Cardiac fibroblast (primary cell): ENCODE data around the genes MGLL, GATA2 and GP9.

GRCh38 chr3:127822094-127823294 is at the start of gene MGLL:
Gene MGLL (minus strand): TSS chr3:127822515.
- RRBS: 1% methylated on average over 36 of the region's 101 CpGs

- RRBS: no CpG with 5 or more reads among the region's 8 CpGs
These were observed 39.5 kb downstream of the KBTBD12 start for GRCh38 chr3:127954361-127955186.

DNA sequence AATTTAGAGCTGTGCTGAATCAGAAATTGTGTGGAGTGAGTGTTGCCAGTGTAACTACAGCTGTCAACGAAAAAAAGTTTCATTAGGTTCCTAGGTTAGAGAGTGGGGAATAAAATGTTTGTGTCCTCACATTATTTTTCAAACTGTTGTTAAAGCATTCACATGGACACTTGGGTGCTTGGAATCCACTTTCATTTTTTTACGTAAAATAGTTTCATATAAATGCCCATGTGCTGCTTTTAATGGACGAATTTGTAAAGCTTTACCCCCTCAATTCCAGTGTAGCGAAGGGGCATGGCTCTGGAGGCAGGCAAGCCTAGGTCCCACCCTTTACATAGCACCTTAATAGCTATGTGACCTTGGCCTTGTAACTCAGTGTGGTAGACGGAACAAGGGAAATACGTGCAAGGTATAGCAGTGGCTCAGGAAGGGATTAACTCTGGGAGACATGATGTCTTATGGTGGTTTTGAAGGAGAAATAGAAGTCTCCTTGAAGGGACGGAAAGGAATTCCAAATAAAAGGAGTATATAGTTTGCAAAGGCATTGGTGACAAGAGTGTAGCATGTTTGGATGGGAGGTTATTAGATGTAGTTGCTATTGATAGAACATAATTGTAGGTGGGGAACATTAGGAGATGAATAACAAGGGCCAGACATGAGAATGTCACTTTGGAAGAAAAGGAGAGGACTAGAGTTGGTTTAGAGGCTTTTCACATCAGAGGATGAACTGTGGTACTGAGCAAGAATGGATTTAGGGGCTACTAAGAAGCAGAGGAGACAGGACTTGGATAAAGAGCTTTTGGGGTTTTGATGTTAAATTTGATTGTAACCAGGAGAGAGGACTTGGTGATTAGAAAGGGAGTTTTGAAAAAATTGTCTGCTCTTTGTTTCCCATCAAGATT is 1.5 kb downstream of the SEC61A1 start:
- RRBS: no CpG with 5 or more reads among the region's 7 CpGs

GRCh38 chr3:128081703-128082493 is 29.7 kb downstream of the SEC61A1 start:
- RRBS: no CpG with 5 or more reads among the region's 12 CpGs

DNA sequence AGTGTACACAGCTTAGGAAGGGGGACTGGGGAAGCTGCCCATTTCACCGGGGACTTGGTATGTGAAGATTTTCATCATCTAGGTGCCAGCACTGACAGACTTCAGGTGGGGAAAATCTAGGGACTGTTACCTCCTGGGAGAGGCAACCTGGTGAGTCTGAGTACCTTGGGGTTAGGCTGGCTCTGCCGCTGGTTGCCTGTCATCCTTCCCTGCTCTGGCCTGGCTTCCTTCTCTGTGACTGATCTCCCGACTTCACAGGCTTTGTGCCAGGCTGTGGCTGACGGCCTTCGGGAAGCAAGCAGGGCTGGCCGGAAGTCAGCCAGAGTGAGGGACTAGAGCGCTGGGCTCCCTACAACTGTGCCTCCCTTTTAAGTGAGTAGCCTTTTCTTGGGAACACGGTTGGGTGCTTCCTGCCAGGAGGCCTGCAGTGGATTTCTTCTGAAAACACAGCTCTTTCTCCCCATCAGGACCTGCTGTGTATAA is 129.4 kb downstream of the EEFSEC start:
- RRBS: no CpG with 5 or more reads among the region's 8 CpGs

DNA sequence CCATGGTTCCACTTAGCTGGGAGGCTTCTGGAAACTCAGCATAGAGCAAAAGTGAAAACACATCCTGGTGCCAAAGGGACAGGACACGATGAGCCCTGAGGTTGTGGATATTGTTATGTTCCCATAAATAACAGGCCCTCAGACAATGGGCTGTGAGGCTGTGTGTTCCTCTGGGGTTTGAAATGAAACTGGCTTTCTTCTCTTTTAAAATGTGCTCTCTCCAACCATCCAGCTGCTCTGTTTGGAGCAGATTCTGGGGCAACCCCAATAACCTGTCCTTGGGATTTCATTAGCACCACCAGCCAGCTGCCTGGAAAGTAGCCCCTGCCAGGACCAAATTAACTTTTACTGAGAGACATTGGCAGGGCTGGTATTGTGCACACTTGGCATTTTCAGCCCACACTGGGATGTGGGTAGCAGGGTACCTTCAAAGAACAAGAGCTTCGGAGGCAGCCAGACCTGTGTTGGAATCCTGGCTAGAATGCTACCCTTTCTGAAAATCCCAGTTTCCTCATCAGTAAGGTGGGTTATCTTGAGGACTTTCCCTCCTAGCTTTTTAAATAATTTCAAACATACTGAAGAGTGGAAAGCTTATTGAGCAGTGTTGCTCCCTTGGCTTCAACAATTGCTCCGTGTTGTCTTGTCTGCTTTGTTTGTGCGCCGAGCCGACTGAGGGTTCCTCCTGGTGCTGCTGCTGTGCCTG is 97.4 kb downstream of the DNAJB8 start:
- RRBS: no CpG with 5 or more reads among the region's 6 CpGs

GRCh38 chr3:128424481-128425214 is 42.0 kb downstream of the DNAJB8 start:
- RRBS: no CpG with 5 or more reads among the region's 17 CpGs

DNA sequence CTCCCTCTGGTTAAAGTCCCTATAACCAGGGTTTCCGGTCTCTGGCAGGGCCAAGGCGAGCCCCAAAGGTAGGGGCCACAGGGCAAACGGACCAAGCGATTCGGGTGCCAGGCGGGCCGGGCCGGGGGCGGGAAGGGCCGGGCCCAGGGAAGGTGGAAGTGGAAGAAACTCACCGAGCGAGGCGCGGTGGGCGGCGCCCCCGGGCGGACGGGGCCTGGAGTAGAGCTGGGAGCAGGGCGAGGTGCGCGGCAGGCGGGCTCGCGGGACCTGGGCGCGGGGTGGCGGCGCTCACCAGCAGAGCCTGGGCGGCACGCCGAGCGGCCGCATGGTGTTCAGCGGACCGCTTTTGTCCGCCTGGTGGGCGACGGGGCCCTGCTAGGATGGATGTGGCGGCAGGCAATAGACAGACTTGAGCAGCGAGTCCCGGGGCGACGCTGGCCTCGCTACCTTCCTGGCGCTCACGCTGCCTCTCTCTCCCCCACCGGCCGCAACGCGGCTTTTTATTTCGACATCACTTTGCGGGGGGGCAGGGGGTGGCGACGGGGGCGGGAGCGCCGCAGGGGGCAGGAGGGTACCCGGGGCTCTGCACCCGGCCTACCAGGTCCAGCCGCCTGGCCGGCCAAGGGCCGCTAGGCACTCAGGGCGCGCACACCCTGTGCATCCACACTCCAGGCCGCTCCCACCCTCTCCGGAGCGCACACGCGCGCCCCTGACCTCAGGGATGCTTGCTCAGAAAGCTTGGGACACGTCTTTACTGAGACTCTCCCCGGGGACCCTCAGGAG is at the start of gene GATA2:
GATA2 (minus strand) TSS at position 476 of the 783 bp plus-strand sequence.
- RRBS: 18% methylated on average over 34 of the region's 73 CpGs

DNA sequence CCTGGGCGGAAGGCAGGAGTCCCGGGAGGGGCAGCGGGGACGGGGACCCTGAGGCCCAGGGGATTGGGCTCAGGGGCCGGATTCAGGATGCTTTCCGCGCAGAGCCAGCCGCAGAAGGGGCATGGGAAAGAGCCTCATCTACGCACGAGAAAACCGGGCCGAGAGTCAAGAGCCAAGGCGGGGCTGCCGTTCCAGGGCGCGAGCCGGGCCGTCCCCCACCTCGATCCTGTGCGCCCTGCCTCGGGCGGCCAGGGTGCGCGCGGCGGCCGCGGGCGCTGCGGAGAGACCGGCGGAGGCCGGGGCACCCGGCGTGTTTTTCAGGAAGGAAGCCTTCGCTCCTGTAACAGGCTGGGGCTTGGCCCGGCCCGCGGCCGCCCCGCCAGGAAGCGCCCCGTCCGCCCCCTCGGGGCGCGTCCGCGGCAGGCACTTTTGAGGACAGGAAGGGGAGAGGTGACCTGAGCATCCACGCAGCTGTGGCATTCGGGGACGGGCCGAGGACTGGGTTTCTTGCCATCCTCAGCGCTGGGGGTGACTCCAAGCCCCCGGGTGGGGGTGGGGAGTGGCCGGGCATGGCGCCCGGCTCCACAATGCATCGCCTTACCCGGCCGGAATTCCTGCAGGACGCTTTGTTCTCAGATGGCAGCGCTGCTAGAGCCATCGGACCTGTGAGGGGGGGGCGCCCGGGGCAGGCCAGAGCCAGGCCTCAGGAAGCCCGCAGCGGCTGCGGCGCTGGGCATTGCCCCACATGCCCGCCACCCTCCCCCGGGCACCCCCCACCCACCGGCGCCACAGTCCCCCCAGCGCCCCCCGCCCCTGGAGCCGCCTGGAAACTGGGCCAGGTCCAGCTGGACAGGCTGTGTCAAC is 62.4 kb upstream of the GATA2 start:
- RRBS: 14% methylated on average over 41 of the region's 77 CpGs

GRCh38 chr3:128573465-128573811 is 77.2 kb downstream of the RPN1 start:
- RRBS: no CpG with 5 or more reads among the region's 10 CpGs

- RRBS: no CpG with 5 or more reads among the region's 8 CpGs
These were observed 36.9 kb downstream of the RPN1 start for GRCh38 chr3:128613685-128614170.

GRCh38 chr3:128766061-128766631 is 40.2 kb downstream of the RAB7A start:
- RRBS: no CpG with 5 or more reads among the region's 4 CpGs

DNA sequence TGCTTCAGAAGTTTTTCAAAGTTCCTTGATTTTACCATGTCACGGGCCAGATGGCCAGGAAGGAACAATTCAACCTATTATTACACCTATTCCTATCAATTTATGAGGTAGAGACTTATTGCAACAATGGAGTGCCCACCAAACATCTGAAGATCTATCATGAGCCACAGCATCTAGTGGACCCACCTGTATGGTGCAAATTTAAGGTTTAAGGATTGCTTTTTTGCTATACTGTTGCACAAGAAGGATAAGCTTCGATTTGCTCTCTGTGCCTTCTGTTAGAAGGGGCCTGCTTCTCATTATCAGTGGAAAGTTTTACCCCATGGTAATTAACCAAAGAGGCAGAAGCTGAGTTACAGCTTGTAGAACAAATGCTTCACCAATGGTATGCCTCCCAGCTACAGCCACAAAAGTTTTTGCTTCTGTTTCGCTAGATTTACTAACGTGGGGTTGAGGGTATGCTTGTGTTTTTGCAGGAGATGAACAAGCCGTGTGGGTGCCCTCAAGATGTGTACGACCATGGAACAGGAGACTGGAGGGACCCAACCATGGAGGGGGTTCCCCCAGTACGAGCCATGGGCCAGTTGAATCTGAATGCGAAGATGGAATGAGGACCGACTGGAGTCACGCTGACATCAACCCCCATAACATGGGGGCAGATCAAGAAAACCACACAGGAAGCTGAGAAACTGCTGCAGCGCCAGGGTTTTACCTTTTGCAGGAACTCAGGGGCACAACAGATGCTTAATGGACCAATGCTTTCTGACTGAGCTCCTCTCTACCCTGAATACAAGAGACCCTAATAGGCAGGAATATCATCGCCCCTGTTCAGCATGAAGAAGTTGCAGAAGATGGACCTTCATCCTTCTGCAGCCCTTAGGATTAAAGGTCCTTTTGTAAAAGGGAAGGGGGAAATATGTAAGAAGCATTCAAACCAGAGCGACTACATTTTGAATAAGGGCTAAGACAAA is 43.5 kb downstream of the ACAD9 start:
- RRBS: no CpG with 5 or more reads among the region's 13 CpGs

- RRBS: no CpG with 5 or more reads among the region's 15 CpGs
These were observed 2.6 kb downstream of the CFAP92 start for GRCh38 chr3:128991225-128991737.

DNA sequence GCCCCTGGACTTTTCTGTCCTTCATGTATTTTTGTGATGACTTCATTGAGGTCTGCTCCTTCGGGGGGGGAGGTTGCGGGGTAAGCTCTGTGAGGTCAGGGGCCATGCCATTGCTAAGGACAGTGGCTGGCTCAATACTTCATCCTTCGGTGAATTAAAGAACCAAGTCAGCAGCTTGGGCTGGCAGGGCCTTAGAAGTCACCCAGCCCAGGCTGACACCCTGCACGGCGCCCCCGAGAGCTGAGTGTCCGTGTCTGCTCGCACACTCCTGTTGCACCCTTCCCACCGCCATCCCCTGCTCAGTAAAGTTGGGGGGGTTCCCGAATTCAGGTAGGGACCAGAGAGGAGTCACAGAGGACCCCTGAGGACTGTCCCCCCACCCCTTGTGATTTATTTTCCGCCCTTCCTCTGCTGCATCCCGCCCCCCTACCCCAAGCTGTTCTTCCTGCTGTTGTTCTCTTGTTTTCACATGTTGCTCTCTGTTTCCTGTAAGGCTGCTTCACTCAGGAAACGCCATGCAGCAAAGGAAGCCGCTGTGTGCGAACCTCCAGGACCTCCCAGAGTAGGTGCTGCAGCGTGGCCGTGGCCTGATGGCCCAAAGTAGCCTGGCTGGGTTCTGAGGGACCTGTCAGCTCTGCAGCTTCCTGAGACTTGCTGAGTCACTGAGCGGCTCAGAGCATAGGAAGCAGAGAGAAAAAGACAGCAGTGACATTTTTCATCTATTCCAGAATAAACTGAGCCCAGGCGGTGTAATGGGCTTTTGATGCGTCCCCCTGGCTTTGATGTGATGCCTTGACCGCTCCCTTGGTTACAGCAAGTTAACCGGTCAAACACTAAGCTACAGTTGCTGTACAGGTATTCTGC is 14.5 kb downstream of the EFCC1 start:
- RRBS: no CpG with 5 or more reads among the region's 22 CpGs

DNA sequence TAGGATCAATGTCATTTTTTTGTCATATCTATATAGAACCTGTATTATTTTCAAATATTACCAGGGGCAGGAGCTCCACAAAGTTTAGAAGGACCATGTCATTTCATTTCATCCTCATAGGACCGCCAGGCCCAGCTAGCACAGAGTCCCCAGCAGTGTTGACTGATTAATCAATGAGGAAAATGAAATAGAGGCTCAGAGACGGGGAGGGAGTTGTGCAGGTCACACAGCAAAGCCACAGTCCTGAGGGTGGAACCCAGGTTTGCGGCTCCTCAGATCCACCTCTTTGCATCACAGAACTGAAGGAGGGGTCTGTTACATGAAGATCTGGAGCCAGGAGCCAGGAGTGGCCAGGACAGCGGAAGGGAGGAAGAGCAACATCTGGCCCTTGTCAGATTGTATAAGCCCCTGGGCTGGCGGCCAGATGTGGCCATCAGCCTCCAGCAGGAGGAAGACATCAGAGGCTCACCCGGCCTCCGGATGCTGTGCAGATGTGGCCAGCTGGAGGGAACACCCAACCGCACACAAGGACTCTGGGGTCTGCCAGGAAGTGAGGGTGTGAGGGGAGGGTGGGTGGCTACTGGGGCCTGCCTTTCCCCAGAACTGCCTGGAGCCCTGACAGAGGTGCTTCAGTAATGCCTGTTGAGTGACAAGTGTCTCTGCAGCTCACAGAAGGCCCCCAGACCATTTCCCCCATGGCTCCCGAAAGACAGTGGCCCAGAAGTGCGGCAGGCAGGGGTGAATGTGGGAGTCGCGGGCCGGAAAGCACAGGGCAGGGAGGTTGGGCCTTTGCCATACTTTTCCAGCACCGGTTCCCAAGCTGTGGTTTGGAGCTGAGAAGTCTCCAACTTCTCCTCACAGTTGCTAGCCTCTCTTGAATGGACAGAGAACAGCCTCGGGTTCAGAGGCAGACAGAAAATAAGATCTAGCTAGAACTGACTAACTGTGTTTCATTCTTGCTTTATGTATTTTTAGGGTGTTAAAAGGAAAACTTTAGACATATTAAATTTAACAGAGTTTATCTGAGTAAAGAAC is 21.3 kb downstream of the EFCC1 start:
- RRBS: 0% methylated on average over 1 of the region's 15 CpGs

DNA sequence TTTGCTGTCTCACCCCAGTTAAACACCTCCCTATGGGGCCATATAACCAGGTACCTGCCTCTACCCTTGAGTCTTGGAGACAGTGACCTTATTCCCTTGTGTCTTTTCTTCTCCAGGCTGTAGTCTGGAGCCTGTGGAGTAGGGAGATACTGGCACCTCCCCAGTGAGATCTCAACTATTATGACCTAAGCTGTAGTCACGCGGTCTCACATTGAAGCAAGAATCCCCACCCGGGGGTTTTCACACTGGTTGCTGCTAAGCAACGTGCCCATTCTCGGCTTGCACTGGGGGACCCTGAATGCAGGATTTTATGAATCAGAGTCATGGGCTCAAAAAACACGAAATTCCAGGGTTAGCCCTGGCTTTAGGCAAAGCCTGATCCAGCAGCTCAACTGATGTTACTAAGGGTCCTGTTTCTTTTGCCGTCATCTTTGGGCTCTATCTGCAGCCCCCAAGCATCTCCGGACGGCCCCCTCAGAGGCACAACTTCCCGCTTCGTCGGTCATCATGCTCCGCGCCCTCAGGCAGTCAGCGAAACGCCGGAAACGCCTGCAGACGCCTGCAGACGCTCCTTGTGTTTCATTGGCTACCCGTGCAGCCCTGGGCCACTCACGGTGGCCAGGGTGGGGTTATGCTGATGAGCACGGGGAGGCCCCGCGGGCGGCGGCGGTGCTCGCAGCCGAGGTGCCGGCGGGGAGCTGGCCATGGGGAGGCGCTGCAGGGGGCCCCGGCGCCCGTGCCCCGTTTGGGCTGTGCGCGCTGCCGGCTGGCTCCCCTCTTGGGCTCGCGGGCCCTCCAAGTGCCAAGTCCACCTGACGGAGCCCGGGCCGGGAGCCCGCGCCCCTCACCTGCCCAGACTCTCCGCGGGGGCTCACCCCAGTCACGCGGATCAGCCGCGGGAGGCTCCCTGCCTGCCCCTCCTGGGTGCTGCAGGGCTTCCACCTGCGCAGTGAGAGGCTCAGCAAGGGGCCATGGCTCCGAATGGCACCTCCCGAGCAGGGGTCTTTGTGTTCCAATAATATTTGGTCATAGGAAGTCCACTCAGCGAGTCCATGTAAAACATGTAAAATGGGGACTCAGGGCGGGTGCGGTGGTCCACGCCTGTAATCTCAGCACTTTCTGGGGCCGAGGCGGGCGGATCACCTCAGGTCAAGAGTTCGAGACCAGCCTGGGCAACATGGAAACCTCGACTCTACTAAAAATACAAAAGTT is 25.9 kb downstream of the EFCC1 start:
- RRBS: 3% methylated on average over 23 of the region's 65 CpGs

DNA sequence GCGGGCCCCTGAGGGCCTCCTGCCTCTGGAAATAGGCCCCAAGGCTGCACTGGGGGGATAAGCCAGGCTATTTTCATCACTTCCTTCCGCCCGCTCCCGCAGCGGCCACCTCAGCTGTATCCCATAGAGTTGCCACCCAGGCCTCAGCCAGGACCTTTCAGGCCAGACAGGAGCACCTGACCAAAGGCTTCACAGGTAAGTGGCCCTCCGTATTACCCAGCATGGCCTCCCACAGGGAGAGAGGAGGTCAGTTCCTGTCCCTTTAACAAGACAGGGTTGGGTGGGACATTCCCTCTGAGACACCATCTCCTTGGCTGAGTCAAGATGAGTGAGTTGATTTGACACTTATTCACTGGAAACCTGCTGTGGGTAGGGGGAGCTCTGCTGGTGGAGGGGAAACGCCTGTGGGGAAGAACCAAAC is at the start of gene GP9:
GP9 (plus strand) TSS at position 124 of the 421 bp plus-strand sequence.
- RRBS: no CpG with 5 or more reads among the region's 7 CpGs

DNA sequence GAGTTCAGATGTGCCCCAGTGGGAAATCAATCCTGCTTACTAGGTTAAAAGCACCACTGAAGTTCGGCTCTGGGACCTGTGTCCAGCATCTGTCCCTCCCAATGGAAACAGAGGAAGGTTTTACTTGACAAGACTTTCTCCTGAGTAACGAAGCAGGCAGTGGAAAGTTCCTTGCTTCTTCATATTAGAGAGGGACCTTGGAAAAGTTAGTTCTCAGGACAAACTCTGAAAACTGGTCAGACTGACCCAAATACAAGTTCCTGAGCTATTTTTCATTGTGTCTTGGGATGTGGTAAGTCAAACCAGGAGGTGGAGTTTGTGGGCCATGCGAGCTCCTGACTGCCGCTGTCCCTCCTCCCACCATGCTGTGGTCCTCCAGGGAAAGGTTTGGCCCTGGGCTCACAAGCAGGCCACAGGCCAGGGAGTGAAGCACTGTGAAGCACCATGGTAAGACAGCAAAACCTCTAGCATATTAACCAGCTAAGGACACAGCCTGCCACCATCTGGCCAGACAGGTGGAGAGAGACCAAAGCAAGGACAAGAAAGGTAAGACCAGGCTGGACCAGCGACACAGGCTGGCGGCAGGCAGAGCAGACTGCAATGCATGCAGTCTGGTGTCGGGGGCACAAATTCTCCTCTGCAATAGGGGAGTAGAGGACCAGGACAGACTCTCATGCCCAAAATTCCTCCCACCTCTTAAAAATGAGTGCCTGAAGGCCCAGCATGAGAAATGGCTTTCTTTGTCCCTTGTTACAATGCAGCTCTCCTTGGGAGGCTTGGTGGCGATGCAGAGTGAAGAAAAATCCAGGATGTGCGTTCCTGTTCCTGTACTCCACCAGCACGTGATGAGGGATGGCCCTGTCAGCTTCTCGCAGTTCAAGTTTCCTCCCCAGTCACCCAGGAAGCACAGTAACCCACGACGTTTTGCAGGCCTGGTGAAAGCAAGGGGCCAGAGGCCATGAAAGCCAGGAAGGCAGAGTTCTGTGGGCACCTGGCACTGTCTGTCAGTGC is 15.2 kb downstream of the RAB43 start:
- RRBS: no CpG with 5 or more reads among the region's 13 CpGs

DNA sequence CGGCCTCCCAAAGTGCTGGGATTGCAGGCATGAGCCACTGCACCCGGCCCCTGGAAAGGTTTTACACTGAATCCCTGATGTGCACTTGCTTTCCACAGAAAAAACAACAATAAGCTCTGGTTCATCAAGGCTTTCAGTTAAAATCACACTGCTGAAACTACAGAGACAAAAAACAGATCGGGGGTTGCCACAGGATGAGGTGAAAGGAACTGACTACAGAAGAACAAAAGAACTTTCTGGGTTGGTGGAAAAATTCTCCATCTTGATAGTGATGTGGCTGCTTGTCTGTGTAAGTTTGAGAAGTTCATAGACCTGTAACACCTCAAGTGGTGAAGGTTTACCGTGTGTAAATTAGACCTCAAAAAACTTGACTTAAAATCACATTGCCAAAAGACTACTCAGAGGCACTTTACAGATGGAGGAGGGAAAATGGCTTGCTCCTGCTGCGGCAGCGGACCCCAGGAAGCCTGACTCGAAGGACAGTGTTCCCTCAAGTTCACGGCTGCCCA is 2.8 kb downstream of the RAB43 start:
- RRBS: no CpG with 5 or more reads among the region's 8 CpGs